A549 (cell line): ENCODE measurements around a stretch of chr16.

GRCh38 chr16:69384867-69385305 is 921 bp downstream of the TERF2 start:
- PRO-cap: no peak
CAGE:
- cytosol, long polyA plus RNA: no peak
- long polyA plus RNA: no peak
- nucleus, long polyA plus RNA: no peak

DNA sequence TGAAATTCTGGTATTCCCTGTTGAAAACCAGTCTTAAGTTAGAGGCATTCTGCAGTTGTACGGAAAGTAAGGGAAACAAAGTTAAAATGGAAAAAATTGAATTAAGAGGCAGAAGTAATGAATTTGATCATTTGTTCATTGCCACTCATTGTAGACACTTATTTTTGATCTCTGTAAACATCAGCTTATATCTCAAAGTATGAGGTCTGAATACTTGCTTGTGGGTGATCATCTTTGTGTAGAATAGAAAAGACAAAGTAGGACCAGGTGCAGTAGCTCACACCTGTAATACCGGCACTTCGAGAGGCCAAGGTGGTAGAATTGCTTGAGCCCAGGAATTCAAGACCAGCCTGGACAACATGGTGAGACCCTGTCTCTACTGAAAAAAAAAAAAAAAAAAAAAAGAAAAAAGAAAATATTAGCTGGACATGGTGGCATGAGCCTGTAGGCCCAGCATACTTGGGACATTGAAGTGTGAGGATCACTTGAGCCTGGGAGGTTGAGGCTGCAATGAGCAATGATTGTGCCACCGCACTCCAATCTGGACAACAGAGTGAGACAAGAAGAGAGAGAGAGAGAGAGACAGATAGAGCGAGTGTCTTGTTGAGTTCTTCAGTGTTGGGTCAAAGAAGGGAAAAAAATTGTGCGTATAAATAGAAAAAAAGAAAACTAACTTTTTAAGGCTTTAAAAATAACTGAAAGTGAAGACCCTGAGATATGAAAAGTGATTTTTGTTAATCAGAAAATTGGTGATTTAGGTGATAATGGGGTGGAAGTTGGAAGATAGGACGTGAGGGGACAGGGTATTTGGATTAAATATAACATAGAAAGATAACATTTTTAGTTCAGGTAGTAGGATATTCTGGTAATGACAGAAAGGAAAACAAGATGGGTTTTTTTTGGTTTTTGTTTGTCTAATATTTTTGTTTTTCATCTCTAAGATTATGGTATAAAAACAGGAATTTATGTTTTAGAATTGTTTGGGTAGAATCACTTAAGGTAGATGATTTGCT is 44.0 kb downstream of the NFAT5 start:
- PRO-cap: no peak
CAGE:
- cytosol, long polyA plus RNA: no peak
- long polyA plus RNA: no peak
- nucleus, long polyA plus RNA: start-site peak on the plus strand centred at position 602 of the sequence, 574 bp wide, 17 and 24 reads in 2 replicates

DNA sequence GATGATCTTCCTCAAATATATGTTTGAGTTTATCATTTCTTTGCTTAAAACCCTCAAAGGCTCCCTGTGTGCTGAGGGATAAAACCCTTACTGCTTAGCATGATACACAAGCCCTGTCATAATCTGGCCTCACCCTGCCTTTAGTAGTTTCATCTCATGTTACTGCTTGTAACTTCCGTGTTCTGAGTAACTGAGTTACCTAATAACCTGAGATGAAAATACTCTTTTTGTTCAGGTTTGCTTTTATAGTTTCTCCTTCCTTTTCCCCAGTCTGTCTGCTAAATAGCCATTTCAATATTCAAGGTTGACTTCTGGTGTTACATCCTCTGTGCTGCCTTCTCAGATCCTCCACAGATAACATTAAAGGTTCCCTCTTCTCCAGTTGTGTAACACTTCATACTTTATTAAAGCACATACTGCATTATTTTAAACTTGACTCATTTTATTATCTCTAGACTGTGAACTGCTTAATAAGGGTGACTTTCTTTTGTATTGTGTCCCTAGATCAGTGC is 47.6 kb downstream of the NFAT5 start:
- PRO-cap: no peak
CAGE:
- cytosol, long polyA plus RNA: no peak
- long polyA plus RNA: no peak
- nucleus, long polyA plus RNA: no peak

DNA sequence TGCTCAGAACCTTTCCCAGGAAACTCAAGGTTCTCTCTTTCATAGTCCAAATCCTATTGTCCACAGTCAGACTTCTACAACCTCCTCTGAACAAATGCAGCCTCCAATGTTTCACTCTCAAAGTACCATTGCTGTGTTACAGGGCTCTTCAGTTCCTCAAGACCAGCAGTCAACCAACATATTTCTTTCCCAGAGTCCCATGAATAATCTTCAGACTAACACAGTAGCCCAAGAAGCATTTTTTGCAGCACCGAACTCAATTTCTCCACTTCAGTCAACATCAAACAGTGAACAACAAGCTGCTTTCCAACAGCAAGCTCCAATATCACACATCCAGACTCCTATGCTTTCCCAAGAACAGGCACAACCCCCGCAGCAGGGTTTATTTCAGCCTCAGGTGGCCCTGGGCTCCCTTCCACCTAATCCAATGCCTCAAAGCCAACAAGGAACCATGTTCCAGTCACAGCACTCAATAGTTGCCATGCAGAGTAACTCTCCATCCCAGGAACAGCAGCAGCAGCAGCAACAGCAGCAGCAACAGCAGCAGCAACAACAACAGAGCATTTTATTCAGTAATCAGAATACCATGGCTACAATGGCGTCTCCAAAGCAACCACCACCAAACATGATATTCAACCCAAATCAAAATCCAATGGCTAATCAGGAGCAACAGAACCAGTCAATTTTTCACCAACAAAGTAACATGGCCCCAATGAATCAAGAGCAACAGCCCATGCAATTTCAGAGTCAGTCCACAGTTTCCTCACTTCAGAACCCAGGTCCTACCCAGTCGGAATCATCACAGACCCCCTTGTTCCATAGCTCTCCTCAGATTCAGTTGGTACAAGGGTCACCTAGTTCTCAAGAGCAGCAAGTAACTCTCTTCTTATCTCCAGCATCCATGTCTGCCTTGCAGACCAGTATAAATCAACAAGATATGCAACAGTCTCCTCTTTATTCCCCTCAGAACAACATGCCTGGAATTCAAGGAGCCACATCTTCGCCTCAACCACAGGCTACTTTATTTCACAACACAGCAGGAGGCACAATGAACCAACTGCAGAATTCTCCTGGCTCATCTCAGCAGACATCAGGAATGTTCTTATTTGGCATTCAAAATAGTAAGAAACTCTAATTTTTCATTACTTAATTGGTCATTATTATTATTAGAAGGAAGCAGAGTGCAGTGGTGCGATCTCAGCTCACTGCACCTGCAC is 32.8 kb downstream of the NQO1 start:
- PRO-cap: no peak
CAGE:
- cytosol, long polyA plus RNA: no peak
- long polyA plus RNA: no peak
- nucleus, long polyA plus RNA: no peak

- PRO-cap: no peak
CAGE:
- cytosol, long polyA plus RNA: no peak
- long polyA plus RNA: no peak
- nucleus, long polyA plus RNA: no peak
Measured at GRCh38 chr16:69833272-69833748, 71.2 kb downstream of the WWP2 start.

GRCh38 chr16:69942144-69942666 is 8.9 kb upstream of the CLEC18A start:
- PRO-cap: no peak
CAGE:
- cytosol, long polyA plus RNA: no peak
- long polyA plus RNA: no peak
- nucleus, long polyA plus RNA: no peak

DNA sequence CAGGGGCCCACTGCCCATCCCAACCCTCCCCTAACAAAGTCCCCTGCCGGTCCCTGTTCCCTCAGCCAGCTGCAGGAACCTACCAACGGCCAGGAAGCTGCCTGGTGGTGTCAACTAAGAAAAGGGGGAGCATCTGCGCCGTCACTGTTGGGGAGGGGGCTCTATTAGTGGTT is 33.4 kb downstream of the DDX19A start:
- PRO-cap: no peak
CAGE:
- cytosol, long polyA plus RNA: no peak
- long polyA plus RNA: no peak
- nucleus, long polyA plus RNA: no peak

DNA sequence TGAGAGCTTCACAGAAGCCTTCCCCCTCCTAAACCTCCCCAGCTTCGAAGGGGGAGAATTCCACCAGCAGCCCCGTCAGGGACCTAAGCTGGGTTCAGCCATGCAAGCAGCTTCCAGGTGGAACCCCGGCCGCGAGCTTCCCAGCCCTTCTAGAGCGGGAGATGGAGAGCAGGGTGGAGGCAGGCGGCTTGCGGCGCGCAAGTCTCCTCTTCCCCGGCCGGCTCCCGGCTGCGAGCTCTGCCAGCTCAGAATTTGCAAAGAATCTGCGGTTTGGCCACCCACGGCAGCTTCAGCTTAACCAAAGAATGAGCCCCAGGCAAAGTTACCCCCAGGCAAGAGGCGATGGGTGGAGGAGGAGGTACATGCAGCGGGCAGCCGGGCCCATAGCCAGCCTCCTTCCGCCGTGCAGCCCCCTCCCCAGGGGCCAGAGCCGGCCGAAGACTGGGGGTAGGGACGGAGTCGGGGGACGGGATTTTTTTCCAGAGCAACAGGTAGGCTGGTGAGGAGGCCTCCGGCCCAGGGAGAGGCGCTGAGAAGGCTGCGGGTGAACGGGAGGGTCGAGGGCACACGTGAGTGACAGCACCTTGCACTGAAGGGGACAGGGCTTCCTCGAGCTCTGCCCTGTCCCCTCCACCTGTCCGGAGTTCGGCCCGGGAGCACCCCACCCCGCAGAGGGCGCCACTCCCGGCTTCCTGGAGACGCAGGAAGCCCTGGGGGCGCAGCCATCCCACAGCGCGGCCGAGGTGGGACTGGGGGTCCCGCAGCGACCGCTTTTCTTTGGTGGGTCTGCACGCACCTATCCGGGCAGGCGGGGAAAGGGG is 33.9 kb downstream of the DDX19A start:
- PRO-cap: no peak
CAGE:
- cytosol, long polyA plus RNA: no peak
- long polyA plus RNA: no peak
- nucleus, long polyA plus RNA: no peak

GRCh38 chr16:70390687-70391173 is 44.0 kb downstream of the DDX19A start:
- PRO-cap: no peak
CAGE:
- cytosol, long polyA plus RNA: no peak
- long polyA plus RNA: no peak
- nucleus, long polyA plus RNA: no peak

DNA sequence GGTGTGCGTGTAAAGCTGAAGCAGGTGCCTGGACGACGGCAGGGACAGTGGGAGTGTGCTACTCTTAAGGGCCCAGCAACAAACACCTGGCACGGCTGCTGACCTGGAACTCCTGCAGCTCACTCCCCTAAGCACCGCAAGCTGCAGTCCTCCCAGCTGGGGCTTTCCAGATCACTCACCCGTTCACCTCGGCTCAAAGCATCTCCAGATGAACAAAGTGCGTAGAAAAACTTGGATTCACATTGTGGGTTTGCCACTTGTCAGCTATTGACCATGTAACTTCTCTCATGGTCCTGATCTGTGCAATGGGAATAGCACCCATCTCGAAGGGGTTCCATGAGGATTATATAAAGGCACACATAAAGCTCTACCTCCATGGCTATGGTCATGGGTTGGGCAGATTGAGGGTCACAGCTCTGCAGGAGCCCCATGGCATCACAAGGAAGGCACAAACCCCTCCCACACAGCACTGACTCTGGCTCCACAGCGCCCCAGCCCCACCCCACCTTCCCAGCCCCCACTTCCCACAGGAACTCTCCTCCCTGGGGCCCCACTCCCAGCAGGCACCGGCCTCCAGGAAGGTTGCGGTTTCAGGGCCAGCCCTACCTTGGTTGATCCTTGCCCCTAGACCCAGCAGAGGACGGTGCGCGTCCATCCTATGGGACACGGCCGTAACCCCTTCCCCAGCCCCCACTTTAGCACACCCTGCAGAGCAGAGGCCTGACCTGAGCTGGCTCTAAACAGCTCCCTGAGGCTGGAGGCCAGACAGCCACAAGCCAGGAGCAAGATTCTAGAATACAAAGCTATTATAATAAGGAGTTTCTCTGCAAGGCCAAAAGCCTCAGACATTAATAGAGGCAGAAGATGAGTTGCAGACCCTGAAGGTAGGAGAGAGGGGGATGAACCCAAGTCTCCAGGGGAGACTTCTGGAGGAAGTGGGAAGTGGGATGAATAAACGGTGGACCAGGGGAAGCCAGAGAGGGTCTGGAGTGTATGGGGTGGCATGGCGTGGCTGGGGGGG is 21.8 kb downstream of the ST3GAL2 start:
- PRO-cap: no peak
CAGE:
- cytosol, long polyA plus RNA: no peak
- long polyA plus RNA: no peak
- nucleus, long polyA plus RNA: no peak

- PRO-cap: no peak
CAGE:
- cytosol, long polyA plus RNA: no peak
- long polyA plus RNA: no peak
- nucleus, long polyA plus RNA: no peak
Measured at GRCh38 chr16:70438652-70438879, 334 bp downstream of the ST3GAL2 start.

- PRO-cap: no peak
CAGE:
- cytosol, long polyA plus RNA: no peak
- long polyA plus RNA: no peak
- nucleus, long polyA plus RNA: no peak
Measured at GRCh38 chr16:70661006-70662297, 15.1 kb downstream of the IL34 start.

GRCh38 chr16:70681384-70682380 is 4.2 kb downstream of the MTSS2 start:
- PRO-cap: no peak
CAGE:
- cytosol, long polyA plus RNA: no peak
- long polyA plus RNA: no peak
- nucleus, long polyA plus RNA: no peak

- PRO-cap: no peak
CAGE:
- cytosol, long polyA plus RNA: no peak
- long polyA plus RNA: no peak
- nucleus, long polyA plus RNA: no peak
Measured at GRCh38 chr16:70686909-70687489, 1.1 kb upstream of the MTSS2 start.

DNA sequence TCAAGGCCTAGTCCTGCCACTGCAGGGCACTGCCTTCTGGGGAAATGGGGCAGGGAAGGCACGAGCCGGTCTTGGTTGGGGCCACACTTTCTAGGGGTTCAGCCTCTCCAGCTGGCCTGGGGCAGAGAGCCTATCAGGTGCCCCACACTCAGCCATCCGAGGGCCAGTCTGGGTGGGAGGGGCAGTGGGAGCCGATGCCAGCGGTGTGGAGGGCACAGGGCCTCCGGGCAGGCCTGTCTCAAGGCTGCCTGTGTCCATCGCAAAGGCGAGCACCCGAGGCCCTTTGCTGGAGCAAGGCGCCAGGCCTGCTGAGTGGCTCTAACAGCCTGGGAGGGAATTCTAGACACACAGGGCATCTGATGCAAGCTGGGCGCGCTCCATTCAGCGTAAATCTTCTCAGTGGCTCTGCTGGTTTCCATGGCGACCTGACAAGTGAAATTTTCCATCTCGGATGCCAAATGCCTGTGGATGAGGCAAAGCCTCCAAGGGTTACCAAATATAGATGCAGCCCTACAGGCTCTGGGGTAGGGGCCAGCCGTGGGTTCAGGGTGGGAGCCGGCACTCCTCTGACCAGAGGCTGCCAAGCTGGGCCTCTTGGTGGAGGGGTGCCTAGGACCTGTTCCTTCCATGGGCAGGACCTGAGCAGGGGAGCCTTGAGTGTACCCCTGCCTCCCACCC is 5.9 kb upstream of the MTSS2 start:
- PRO-cap: no peak
CAGE:
- cytosol, long polyA plus RNA: no peak
- long polyA plus RNA: no peak
- nucleus, long polyA plus RNA: no peak

DNA sequence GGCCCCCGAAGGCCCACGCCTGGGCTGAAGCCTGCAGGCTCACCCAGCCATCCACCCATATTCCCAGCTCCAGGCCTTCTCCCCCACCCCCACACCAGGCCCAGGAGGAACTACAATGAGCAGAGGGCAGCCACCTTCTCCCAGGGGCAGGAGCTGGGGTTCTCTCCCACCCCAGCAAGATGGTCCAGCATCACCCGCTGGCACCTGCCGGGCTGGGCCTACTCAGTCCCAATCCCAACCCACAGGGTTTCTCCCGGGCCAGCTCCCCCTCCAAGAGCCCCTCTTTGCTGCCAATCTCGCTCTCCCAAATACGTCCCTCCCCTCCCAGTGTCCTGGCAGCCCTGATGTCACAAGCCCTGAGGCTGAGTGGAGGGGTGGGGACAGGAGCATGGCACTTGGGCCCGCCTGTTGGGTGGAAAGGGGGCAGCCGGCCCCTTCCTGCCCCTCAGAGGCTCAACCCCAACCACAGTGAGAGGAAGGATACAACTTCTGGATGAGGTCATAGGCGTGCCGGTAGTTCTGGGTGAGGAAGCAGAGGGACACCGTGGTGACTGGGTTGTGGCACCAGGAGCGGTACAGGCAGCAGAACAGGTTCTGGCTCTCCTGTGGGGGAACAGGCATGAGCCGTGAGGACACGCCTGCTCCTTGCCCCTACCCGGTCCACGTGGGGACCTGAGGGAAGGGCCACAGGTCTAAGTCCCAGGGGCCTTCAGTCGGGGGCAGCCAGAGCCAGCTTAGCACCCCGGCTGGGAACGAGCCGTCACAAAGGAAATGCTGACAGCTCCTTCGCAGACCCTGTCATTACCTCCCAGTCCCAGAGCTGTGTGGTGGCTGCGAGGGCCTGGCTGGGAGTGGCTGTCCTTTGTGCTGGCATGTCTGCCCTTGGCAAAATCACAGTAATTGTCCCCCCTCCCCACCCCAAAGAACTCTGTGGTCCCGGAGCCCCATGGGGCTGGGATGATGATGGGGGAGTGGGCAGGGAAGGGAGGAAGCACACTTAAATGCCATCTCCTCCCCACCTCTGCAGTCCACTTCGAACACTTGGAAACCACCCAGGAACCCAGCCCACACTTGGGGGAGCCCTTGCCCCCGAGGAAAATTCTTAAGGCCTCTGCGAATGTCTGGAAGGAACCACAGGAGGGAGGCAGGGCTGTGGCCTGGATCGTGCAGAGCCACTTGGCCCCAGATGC is 11.2 kb upstream of the MTSS2 start:
- PRO-cap: no peak
CAGE:
- cytosol, long polyA plus RNA: no peak
- long polyA plus RNA: no peak
- nucleus, long polyA plus RNA: no peak

DNA sequence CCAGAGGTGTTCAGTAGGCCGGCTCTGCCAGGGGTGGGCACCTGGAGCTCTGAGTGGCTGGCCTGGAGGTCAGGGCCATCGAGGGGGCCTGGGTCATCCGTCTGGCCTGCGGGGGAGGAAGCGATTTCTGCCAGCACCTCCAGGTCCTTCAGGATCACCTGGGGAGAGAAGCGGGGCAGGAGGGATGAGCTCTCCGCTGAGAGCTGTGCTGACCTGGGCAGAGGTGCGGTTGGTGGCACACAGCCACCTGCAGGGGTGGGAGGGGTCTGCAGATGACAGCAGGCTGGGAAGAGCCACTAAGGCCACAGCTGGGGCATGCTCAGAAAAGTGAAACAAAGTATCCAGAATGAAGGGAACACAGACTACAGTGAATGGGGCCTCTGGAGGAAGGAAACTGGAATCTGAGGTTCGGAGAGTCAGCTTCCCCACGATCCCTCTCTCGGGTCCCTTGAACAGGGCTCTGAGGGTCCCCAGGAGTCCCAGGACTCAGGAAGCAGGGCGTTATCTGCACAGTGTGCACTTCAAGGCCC is 56.5 kb downstream of the VAC14 start:
- PRO-cap: no peak
CAGE:
- cytosol, long polyA plus RNA: no peak
- long polyA plus RNA: no peak
- nucleus, long polyA plus RNA: no peak

DNA sequence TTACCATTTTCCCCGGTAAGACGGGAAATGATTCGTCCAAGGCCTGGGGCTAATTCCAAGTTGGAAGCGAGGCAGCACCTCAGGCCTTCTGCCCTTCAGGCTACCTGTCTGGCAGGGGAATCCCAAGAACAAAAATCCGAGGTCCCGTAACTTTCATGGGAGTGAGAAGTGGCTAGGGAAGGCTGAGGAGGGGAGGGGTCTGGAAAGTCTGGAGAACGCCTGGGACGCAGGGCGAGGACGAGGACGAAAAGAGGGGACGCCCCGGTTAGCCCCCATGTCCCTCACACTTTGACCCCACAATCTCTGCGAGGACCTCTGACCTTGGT is 317 bp downstream of the HYDIN start:
- PRO-cap: no peak
CAGE:
- cytosol, long polyA plus RNA: no peak
- long polyA plus RNA: no peak
- nucleus, long polyA plus RNA: no peak

GRCh38 chr16:71412656-71413134 is 29.2 kb downstream of the TLE7 start:
- PRO-cap: no peak
CAGE:
- cytosol, long polyA plus RNA: no peak
- long polyA plus RNA: no peak
- nucleus, long polyA plus RNA: no peak

DNA sequence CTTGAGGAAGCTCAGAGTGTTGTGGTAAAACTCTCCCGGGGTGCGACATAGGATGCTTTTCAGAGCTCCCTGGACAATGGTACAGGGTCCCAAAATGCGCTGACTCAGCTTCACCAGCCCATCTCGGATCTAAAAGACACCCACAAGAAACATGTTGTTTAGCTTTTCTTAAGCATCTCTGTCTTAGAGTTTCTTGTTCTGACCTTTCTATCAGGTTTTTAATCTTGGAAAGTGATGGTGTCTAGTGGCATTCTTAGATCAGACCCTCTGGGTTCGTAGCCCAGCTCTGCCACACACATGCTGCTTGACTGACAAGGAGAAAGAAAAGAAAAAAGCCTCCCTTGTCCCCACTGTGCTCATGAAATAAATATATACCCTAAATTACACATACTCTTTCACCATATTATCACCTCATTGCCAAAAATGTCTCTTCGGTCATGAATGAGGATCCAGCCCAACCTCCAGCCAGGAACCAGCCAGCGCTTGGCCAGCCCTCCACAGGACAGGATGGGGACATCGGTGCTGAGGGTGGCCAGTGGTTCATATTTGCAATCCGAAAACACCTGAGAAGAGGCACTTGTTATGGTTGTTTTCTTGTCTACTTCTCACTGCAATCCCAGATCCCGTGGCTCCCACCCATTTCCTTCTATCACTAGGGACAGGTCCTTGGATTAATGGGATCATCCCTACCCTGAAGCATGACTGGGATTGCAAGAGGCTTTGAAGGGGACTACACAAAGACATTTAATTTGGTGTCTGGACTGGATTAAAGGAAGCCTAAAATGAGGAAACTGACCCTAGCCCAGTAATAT is 6.4 kb downstream of the TAT start:
- PRO-cap: no peak
CAGE:
- cytosol, long polyA plus RNA: no peak
- long polyA plus RNA: no peak
- nucleus, long polyA plus RNA: no peak